SK-MEL-5 (cell line): ENCODE data around the gene MAP3K9.

DNA sequence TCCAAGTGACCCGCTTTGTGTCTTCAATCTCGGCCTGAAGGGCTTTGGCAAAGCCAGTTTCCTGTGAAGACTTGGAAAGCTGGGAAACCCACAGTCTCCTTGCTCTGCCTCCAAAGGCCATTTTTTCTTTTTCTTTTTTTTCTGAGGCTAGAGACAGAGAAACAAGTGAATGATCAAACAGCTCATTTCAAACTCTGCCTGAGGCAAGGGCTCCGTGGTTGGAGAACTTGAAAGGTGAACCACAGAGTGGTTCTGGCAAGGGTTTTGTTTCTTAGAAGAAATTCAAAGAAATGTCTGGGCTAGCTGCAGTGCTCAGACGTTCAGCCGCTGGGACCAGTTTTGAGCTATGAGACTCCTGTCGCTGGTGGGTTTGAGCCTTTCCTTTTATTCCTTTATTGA is 62.7 kb downstream of the ERH start:
RAMPAGE:
- cytosol, long total RNA = no peak
- long total RNA = no peak
- nucleus, long total RNA = no peak

GRCh38 chr14:69619926-69620518 is 8.6 kb downstream of the SUSD6 start:
RAMPAGE:
- cytosol, long total RNA = no peak
- long total RNA = no peak
- nucleus, long total RNA = no peak

DNA sequence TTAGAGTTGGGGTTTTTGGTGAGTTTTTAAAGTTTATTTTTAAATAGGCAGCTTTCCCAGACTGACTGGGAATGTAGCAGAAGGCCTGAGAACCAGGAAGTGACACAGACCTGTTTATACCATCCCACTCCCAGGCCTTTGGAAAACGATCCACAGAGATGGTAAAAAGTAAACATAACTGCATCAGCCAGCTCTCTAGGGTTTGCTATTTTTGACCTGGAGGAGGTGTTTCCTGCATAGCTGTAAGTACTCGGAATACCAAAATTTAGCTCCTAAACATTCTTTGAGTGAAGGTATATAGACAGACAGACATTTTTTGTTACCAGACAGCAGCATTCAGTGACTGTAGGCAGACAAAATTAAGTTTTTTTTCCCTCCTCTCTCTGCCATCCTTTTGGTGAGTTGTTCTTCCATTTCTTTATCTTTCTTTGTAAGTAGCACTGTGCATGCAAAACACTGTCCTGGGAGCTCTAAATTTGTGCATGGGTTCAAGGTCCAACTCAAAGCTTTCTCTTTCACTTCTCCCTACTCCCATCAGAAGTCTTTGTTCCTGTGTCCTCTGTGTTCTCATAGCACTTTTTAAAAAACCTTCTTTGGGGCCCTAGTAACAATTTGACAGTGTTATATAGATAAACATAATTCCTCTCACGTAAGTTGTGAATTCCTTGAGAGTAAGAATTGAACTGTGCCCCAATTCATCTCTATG is 37.3 kb downstream of the SUSD6 start:
RAMPAGE:
- cytosol, long total RNA = no peak
- long total RNA = no peak
- nucleus, long total RNA = no peak

RAMPAGE:
- cytosol, long total RNA = no peak
- long total RNA = no peak
- nucleus, long total RNA = no peak
Measured at GRCh38 chr14:69658416-69659139, 47.2 kb downstream of the SUSD6 start.

RAMPAGE:
- cytosol, long total RNA = no peak
- long total RNA = no peak
- nucleus, long total RNA = no peak
Measured at GRCh38 chr14:69664907-69665330, 53.5 kb downstream of the SUSD6 start.

DNA sequence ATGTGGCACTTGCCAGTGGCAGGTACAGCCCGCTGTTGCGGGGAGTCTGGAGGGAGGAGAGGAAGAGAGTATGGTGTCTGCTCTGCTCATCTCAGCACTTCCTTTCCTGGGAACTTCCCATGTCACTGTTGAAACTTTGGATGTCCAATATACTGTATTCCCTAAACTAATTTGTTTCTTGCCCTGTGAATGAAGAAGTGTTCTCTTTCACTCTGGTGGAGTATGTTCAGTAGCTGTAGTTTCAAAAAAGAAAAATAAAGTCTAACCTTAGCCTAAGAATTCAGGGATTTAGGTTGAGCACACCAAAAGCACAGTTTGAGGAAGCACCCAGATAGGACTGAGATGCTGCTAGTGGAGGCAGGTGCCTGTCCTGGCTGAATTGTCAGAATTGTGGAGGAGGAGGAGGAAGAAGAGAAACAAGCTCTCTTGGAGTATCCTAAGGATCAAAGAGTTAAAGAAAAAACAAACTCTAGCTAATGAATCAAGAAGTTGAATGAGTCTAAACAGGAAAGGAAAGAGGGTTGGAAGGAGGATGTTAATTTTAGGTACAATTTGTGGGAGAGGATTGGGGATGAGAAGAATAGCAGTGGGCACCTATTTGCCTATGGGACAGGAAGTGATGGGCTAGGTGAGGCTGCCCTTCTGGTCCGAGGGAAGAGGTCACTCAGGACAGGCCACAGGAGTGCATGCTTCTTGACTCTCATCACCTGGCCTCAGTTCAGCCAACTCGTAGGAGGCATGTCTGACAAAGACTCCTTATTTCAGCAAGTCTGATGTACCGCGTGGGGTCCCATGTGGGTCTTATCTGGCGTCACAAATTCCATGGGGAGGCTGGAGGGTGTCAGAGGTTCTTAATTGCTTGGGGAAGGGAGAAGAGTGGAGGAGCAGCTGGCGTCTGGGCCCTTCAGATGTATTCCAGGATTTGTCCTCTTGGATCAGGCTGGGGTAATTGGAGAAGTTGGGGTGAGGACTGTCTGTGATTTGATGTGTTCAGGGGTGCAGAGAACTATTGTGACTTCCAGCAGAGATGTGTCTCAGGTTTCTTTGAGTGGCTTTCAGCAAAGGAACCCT is 59.7 kb downstream of the SUSD6 start:
RAMPAGE:
- cytosol, long total RNA = no peak
- long total RNA = no peak
- nucleus, long total RNA = no peak

GRCh38 chr14:69711719-69712288 is 55.1 kb upstream of the SRSF5 start:
RAMPAGE:
- cytosol, long total RNA = no peak
- long total RNA = no peak
- nucleus, long total RNA = no peak

DNA sequence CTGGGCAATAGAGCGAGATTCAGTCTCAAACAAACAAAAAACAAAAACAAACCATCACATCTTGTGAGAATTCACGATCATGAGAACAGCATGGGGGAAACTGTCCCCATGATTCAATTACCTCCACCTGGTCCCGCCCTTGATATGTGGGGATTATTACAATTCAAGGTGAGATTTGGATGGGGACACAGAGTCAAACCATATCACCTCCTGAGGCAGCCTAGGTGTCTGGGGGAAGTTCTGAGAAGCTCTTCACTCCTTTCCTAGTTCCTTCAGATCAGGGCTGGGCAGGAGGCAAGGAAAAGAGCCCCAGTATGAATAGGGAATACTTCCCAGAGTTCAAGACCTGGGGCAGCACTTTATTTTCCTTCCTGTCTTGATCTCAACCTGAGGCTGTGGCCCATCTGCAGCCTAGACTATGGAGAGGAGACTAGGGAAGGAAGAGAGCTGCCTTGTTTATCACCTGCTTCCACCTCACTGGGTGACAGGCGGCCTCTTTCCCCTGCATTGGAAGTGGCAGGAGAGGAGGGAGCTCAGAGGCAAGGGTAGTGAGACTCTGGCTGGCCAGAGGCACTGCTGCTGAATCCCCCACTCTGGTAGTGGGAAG is 49.2 kb upstream of the SRSF5 start:
RAMPAGE:
- cytosol, long total RNA = no peak
- long total RNA = no peak
- nucleus, long total RNA = no peak

DNA sequence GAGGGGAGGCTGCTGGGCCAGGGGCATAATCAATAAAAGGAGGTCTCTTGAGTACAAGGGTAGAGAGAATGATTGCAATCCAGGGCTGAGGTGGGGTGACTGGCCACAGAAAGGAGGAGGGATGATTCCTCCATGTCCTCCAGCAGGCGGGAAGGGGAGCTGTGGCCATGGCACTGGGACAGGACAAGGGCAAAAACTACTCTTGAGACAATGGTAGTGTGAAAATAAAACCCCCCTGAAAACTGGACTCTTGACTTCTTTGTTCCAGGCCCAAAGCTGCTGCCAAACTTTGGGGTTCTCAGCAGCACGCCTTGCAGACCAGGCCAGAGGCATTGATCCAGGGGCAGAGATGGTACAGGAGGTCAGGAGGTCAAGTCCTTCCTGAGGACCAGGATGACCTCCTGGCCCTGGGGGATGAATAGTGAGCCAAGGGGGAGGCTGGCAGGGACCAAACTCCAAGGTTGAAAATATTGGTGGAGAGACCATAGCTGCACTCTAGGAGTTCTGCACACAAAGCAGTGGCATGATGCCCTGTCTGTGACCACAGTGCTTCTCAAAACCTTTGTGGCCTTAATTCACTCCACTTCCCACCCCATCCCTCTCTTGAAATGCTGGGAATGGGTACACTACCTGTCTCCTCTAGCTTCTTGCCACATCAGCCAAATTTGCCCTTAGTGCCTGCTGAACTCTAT is 12.2 kb downstream of the SLC10A1 start:
RAMPAGE:
- cytosol, long total RNA = no peak
- long total RNA = no peak
- nucleus, long total RNA = no peak

RAMPAGE:
- cytosol, long total RNA = no peak
- long total RNA = no peak
- nucleus, long total RNA = no peak
Measured at GRCh38 chr14:69797488-69798035, 521 bp upstream of the SLC10A1 start.

GRCh38 chr14:69942341-69943114 is 63.3 kb downstream of the SMOC1 start:
RAMPAGE:
- cytosol, long total RNA = no peak
- long total RNA = no peak
- nucleus, long total RNA = no peak

DNA sequence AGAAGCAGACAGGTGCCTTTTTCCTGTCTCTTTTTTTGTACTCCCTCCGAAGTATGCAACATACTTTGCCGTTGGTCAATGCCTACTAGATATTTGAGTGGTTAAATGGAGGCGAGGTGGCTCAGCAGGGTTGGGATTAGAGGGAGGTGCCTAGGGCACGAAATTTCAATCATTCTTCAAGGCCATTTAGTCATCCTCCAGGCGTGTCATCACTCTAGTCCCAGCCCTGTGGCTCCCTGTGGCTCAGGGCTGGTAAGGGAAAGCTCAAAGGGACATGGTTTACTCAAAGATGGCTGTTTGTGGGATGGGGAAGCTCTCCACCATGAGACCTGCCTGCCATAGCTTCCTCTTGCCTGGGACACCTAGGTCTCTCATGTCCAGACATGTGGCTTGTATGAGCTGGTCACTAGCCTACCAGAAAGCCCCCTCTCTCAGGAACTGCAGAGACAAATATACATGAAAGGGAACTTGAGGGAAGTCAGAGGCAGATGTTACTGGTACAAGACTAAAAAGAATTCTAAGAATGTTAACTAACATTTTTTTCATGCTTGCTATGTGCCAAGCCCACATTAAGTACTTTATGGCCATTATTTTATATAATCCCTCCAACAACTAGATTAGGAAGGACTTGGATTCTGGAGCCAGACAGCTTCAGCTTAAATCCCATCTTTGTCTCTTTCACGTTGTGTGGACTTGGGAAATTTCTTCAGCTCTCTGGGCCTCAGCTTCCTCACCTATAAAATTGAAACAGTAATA is 24.5 kb downstream of the TTC9 start:
RAMPAGE:
- cytosol, long total RNA = no peak
- long total RNA = no peak
- nucleus, long total RNA = no peak

DNA sequence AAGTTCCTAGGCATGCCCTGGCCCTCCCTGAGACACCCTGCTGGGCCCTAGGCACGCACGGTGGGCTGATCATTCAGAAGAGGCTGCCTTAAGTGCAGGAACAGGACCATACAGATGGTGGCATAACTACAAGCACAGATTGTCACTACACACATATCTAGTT is 54.2 kb downstream of the MAP3K9 start:
RAMPAGE:
- cytosol, long total RNA = no peak
- long total RNA = no peak
- nucleus, long total RNA = no peak

RAMPAGE:
- cytosol, long total RNA = no peak
- long total RNA = no peak
- nucleus, long total RNA = no peak
Measured at GRCh38 chr14:70800602-70801185, 8.6 kb downstream of the MAP3K9 start.

GRCh38 chr14:70809101-70810088 is at the start of gene MAP3K9:
TSS of gene MAP3K9 (minus strand) at chr14:70809513.
RAMPAGE:
- cytosol, long total RNA = start-site peak on the plus strand at chr14:70809833-70809906, 37 and 40 reads in 2 replicates
- long total RNA = start-site peak on the plus strand at chr14:70809857-70809969, 12 and 19 reads in 2 replicates
- nucleus, long total RNA = no peak

GRCh38 chr14:70908122-70909306 is 1.3 kb downstream of the PCNX1 start:
RAMPAGE:
- cytosol, long total RNA = no peak
- long total RNA = no peak
- nucleus, long total RNA = no peak

RAMPAGE:
- cytosol, long total RNA = no peak
- long total RNA = no peak
- nucleus, long total RNA = no peak
Measured at GRCh38 chr14:70919467-70920333, 12.4 kb downstream of the PCNX1 start.

RAMPAGE:
- cytosol, long total RNA = no peak
- long total RNA = no peak
- nucleus, long total RNA = no peak
Measured at GRCh38 chr14:71349141-71349963, 29.1 kb downstream of the SIPA1L1 start.

RAMPAGE:
- cytosol, long total RNA = no peak
- long total RNA = no peak
- nucleus, long total RNA = no peak
Measured at GRCh38 chr14:71517480-71517679, 197.1 kb downstream of the SIPA1L1 start.

GRCh38 chr14:71555530-71556093 is 235.3 kb downstream of the SIPA1L1 start:
RAMPAGE:
- cytosol, long total RNA = no peak
- long total RNA = no peak
- nucleus, long total RNA = no peak